AG08470 (cell line): ENCODE measurements around a stretch of chr22.

GRCh38 chr22:37031885-37032400 is 12.4 kb downstream of the MPST start:
- RRBS: no CpG with 5 or more reads among the region's 5 CpGs

GRCh38 chr22:37074784-37075206 is 23.3 kb downstream of the KCTD17 start:
- RRBS: 65% methylated on average over 5 of the region's 13 CpGs

DNA sequence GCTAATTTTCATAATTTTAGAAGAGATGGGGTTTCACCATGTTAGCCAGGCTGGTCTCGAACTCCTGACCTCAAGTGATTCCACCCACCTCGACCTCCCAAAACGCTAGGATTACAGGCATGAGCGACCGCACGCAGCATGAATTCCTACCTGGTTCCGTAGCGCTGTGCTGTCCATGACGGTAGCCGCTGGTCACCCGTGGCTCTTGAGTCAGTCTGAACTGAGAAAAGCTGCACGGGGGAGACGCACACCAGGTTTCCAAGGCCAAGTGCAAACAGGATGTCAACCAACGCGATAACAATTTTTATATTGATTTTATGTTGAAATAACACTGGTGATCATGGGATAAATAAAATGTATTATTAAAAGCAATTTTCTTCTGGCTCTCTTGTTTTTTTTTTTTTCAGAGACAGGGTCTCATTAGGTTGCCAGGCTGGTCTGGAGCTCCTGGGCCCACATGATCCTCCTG is 826 bp upstream of the TMPRSS6 start:
- RRBS: no CpG with 5 or more reads among the region's 15 CpGs

DNA sequence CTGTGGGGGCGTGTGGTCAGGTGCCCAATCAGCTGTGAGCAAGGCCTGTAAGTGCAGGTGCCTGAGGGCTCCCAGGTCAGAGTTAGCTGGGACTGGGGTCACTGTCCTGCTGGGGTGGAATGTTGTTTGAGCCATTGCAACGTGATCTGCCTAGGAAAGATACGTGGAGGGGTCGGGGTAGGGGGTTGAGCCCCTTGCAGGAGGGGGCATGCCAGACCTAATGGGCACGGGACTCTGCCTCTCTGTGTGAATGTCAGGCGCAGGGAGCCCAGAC is 17.0 kb upstream of the TMPRSS6 start:
- RRBS: no CpG with 5 or more reads among the region's 6 CpGs

DNA sequence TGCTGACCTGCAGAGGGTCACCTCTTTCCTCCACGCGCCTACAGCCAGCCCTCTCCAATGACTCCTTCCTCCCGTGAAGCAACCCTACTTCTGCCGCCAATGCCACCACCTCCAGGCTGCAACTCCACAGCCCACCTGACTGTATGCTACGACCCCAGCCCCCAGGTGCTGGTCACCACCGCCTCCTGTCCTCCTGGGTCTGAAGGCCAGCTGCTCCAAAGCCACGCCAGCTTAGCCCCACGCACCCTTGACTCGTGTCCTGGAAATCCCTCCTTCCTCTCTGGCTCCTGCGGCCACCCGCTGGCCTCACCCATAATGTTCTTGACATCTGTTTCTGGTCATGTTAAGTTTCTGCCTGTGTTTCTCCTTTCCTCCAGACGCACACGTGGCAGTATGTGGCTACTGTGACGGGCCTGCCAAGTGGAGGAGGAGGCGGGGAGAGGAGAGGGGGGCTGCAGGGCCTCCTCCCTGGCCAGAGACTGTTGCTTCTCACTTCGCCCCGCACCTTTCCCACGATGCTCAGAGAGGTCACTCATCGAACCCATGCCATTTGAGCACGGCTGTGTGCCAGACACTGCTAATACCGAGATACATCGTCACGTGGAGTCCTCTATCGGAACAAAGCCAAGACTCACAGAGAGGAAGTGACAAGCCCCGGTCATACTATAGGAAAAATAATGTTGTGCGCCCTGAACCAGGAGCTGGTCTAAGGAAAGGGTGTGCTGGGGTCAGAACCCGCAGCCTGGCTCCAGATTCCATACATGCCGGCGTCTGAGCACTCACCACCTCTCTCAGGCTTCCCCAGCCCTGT is 11.6 kb downstream of the C1QTNF6 start:
- RRBS: 29% methylated on average over 4 of the region's 29 CpGs

GRCh38 chr22:37198277-37199266 is 10.5 kb upstream of the C1QTNF6 start:
- RRBS: 4% methylated on average over 5 of the region's 62 CpGs

- RRBS: no CpG with 5 or more reads among the region's 14 CpGs
These were observed 11.7 kb upstream of the C1QTNF6 start for GRCh38 chr22:37199754-37200171.

- RRBS: no CpG with 5 or more reads among the region's 15 CpGs
These were observed 29.6 kb downstream of the CYTH4 start for GRCh38 chr22:37311914-37312216.

- RRBS: no CpG with 5 or more reads among the region's 17 CpGs
These were observed 8.9 kb downstream of the CDC42EP1 start for GRCh38 chr22:37568903-37569820.

GRCh38 chr22:37638371-37639169 is 899 bp upstream of the SH3BP1 start:
- RRBS: no CpG with 5 or more reads among the region's 15 CpGs

GRCh38 chr22:37717114-37717798 is 20.4 kb downstream of the TRIOBP start:
- RRBS: no CpG with 5 or more reads among the region's 15 CpGs

GRCh38 chr22:37731657-37732453 is 35.0 kb downstream of the TRIOBP start:
- RRBS: no CpG with 5 or more reads among the region's 11 CpGs

- RRBS: no CpG with 5 or more reads among the region's 12 CpGs
These were observed 52.4 kb downstream of the TRIOBP start for GRCh38 chr22:37749220-37749644.

DNA sequence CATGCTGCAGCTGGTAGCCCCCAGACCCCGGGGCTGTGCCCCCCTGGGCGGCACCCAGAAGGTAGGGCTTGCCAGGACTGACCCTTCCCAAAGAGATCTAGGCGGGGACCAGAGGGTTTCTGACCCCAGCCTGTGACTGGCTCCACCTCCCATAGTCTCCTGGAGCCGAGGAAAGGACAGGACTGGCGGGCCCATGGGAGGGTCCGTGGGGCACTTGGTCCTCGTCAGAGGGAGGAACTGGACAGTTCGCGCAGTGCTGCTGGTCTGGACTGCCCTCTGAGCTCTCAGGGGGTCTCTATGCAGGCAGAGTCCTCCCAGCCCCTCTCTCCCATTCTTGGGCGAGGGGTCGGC is 53.9 kb upstream of the H1-0 start:
- RRBS: no CpG with 5 or more reads among the region's 11 CpGs

DNA sequence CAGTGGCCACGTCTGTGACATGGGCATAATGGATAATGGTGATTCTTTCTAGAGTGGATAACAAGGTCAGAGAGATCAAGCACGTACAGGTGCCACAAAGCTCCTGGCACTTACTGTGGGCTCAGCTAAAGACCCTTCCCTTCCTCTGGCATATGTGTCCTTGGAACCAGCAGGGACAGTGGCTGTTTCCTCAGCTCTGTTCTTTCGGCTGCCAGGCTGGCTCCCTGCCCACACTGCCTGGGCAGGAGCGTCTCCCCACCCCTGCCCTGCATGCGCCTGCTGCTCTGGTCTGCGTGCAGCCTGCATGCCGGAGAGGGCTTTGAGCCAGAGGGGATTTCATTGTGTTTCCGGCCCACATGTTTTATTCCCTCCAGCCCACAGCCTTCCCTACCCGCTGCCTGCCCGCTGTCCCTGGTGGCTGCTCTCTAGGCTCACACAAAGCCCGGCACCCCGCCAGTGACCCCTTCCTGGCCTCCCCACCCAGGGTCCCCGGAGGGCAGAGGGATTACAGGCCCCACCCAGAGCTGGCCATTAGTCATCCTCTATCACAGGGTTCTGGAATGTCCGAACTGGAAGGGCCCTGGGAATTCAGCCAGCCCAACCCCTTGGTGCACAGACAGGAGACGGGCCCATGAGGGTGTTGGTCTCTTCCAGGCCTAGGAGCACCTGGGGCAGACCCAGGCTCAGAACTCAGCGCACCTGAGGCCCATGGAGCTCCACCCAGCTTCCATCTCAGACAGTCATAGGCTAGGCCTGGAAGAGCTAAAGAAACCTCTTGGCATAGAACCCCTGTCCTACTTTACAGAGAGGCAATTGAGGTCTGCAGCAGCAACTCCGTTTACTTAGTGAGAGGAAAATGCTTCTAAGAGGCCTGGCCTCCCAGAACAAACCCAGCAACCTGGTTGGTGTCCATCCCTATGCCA is 52.5 kb upstream of the H1-0 start:
- RRBS: 3% methylated on average over 4 of the region's 17 CpGs

DNA sequence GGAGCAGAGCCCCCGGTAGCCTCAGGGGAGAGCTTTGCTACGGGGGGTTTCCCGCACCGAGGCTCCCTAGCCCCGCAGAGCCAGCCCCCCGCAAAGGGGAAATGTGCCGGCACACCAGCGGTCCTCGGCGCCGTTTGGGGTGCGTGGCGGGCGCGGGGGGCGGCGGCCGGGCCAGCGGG is 310 bp upstream of the H1-0 start:
- RRBS: 2% methylated on average over 16 of the region's 19 CpGs

GRCh38 chr22:37909718-37910246 is 3.7 kb downstream of the MICALL1 start:
- RRBS: no CpG with 5 or more reads among the region's 8 CpGs

DNA sequence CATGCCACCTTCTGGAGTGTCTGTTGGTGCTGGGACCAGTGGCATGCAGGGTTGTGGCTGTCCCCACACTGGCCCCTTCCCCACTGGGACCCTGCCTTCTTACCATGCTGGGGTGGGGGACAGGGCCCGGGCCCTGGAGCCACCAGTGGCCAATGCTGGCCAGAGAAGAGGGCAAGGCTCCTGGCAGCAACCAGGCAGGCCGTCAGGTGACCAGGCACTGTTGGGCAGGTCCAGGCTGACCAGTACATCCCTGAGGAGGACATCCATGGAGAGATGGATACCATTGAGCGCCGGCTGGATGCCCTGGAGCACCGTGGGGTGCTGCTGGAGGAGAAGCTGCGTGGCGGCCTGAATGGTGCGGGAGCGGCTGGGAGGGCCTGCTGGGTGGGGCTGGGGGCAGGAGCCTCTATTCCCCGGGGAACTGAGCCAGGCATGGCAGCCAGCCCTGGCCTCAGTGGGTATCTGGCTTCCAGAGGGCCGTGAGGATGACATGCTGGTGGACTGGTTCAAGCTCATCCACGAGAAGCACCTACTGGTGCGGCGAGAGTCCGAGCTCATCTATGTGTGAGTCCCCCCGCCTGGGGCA is 21.0 kb downstream of the C22orf23 start:
- RRBS: no CpG with 5 or more reads among the region's 16 CpGs

DNA sequence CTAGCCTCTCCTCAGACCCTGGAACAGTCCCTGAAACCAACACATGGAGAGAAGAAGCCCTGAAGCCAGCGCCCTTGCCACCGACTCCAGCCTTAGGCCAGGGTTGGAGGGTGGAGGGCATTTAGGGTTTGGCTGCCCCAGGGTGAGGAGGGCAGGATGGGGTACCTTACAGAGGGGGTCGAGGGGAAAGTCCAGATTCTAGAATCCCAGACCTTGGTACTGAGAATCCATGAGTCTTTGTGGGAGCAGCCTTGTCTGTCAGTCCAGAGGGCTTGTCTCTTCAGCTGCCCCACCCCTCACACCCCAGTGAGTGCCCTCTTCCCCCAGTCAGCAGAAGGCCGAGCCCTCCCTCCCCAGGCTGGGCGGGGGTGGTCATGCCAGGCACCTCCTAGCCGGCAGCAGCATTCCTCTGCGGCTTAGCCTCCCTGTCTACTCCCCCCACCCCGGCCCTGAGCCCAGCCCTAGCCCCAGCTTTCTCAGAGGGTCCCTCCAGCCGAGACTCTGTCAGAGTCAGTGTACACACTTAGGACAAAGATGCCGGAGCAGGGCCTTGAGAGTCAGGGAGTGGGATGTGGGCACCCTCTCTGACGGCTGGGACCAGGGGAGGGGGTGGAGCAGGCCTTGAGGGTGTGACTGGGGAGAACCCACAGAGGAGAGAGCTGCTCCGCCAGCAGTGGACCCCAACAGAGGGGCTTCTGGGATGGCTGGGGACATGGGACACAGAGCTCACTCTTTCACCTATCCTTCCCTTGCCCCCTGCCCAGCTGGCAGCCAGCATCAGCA is 4.6 kb downstream of the SOX10 start:
- RRBS: 75% methylated on average over 4 of the region's 12 CpGs

DNA sequence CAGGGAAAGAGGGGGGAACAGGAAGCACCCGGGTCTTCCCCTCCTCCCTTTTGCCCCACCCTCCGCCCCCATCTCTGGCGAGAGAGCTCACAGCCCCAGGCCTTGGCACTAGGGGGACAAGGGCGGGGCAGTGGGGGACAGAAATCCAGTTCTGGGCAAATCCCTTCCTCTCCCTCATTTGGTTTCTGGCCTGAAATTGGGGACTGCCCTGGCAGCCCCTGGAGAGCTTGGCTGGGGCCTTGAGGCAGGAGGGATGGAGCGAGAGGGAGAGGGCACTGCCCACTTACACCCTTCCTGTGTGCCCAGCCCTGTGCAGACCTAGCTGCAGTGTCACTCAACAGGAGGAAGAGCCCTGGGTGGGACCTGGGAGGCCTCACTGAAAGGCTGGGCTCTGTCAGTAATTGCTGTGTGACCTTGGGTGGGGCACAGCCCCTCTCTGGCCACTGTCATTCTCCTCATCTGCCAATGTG is 12.0 kb upstream of the SOX10 start:
- RRBS: no CpG with 5 or more reads among the region's 5 CpGs